Monocyte (primary cell): Measurements from ENCODE around the genes SYT16 and ESR2.

- PRO-cap, 2 experiments = peak in 1 of 2 experiments; most common plus-strand start chr14:61737100 (in 1)
Observed at GRCh38 chr14:61736616-61737319, 25.5 kb upstream of the SNAPC1 start.

GRCh38 chr14:61738007-61738658, 24.1 kb upstream of the SNAPC1 start:
- PRO-cap, 2 experiments = peak in 1 of 2 experiments; most common plus-strand start chr14:61738279 (in 1)

DNA sequence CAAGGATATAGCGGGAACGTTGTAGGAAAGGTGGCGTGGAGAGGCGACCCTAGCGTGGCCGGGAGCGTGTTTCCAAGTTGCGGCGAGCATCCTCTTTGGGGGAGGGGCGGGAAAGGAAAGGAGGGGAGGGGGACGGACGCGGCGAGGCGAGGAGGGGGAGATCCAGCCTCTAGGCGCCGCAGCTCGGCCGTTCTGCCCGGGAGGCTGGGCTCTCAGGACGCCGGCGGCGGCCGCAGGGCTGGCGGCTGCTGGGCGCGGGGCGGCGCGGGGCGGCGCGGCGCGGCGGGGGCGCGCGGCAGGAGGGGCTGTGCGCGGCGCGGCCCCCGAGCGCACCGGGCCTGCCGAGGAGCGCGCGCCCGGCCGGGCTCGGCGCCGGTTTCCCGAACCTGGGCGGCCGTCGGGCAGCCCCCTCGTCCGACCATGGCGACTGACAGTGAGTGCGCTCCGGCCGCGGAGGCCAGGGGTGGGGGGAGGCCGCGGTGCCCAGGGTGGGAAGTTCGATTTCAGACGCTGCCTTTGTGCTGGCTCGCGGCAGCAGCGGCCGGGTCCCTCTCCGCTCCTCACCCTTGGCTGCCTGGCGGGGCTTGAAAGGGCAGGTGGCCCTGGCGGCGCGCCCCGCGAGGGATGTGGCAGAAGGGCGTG, at the start of gene SYT16:
SYT16 (plus strand) TSS at position 326 of the 642 bp plus-strand sequence.
- PRO-cap, 2 experiments = no peak in any of the 2 experiments

GRCh38 chr14:63178822-63179372, 25.3 kb upstream of the RHOJ start:
- PRO-cap, 2 experiments = no peak in any of the 2 experiments

- PRO-cap, 2 experiments = no peak in any of the 2 experiments
Observed at GRCh38 chr14:63864248-63864770, 11.5 kb downstream of the SYNE2 start.

GRCh38 chr14:64069885-64070404, 217.1 kb downstream of the SYNE2 start:
- PRO-cap, 2 experiments = no peak in any of the 2 experiments

- PRO-cap, 2 experiments = no peak in any of the 2 experiments
Observed at GRCh38 chr14:64109584-64110228, 184.5 kb downstream of the ESR2 start.

DNA sequence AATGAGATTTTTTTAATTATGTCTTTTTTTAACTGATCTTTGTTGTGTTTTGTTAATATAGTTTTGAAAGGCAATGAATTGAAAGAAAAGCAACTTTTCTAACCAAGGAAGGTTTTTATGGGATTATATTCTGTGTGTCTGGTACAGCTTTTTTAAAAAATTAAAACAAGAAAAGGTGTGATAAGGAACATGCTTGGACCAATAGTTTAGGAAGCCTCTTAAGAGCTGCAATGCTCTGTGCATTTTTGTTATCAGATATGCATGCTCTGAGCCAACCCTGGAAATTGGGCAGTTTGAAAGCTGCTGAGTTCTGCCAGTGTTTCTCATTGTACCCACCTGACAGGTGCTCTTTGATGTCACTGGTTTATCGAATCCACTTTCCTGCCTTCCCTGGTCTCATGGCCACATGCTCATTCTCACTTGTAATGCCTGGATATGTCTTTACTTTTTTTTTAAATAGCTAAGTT, 90.9 kb downstream of the ESR2 start:
- PRO-cap, 2 experiments = no peak in any of the 2 experiments

- PRO-cap, 2 experiments = no peak in any of the 2 experiments
Observed at GRCh38 chr14:64234977-64235957, 58.9 kb downstream of the ESR2 start.

- PRO-cap, 2 experiments = no peak in any of the 2 experiments
Observed at GRCh38 chr14:64293994-64295060, at the start of gene ESR2. ESR2 (minus strand) TSS chr14:64294371.

DNA sequence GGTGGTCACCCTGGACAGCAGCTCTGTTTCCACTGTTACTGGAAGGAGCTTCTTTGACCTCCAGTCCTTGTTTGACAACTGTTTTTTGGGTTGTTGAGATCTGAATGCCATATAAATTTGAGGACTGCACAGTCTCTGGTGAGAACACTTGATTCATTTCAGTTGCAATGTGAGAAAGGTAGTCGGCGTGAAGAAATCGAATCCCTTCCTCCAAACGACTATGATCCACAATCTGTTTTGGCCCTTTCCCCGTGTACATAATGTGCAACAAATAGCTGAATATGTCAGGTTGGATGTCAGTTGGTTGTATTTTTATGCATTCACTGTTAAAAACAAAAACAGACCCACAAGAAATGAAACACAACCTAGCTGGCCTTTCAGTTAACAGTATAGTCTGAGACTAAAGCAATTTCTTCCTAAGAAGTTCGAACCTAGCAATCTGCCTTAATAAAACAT, 15.9 kb downstream of the ZBTB25 start:
- PRO-cap, 2 experiments = no peak in any of the 2 experiments

- PRO-cap, 2 experiments = peak in 2 of 2 experiments; most common plus-strand start chr14:64504077 (in 1); most common minus-strand start chr14:64504192 (in 1)
Observed at GRCh38 chr14:64504014-64504497, 418 bp upstream of the ZBTB25 start.

GRCh38 chr14:64507463-64508350, 3.1 kb downstream of the ZBTB1 start:
- PRO-cap, 2 experiments = peak in 2 of 2 experiments; most common plus-strand start chr14:64507624 (in 2)

DNA sequence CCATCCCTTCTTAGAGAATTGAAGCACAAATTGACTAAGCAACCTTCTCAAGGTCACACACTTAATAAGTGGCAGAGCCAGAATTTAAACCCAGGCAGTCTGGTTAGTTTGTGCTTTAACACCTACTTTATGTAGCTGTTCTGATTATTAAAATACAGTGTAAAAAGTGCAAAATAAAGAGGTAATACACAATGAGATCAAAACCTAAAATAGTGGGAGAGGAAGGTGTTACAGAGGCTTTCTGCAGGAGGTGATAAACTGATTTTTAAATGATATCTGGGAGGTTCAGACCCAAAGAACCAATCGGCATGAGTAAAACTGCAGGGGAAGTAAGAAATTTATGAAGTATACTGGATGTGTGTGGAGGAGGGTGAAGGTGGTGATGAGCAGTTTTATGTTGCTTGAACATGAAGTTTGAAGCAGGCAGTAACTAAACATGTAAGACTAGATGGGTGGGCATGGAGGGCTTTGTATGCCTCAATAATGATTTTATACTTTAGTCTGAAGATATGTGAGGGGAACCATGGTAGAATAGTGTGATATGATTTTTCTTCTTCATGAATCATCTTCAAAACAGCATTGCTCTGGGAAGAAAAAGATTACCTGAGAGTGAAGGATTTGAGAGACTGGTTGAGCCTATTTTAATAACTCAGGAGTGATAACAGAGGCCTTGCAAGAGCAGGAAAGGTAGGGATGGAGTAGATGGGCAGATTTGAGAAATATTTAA, 5.8 kb downstream of the ZBTB1 start:
- PRO-cap, 2 experiments = peak in 1 of 2 experiments; most common plus-strand start position 353 of the sequence (in 1)

GRCh38 chr14:64705348-64705814, 1.2 kb downstream of the PLEKHG3 start:
- PRO-cap, 2 experiments = peak in 2 of 2 experiments; most common plus-strand start chr14:64705693 (in 2); most common minus-strand start chr14:64705546 (in 2)

DNA sequence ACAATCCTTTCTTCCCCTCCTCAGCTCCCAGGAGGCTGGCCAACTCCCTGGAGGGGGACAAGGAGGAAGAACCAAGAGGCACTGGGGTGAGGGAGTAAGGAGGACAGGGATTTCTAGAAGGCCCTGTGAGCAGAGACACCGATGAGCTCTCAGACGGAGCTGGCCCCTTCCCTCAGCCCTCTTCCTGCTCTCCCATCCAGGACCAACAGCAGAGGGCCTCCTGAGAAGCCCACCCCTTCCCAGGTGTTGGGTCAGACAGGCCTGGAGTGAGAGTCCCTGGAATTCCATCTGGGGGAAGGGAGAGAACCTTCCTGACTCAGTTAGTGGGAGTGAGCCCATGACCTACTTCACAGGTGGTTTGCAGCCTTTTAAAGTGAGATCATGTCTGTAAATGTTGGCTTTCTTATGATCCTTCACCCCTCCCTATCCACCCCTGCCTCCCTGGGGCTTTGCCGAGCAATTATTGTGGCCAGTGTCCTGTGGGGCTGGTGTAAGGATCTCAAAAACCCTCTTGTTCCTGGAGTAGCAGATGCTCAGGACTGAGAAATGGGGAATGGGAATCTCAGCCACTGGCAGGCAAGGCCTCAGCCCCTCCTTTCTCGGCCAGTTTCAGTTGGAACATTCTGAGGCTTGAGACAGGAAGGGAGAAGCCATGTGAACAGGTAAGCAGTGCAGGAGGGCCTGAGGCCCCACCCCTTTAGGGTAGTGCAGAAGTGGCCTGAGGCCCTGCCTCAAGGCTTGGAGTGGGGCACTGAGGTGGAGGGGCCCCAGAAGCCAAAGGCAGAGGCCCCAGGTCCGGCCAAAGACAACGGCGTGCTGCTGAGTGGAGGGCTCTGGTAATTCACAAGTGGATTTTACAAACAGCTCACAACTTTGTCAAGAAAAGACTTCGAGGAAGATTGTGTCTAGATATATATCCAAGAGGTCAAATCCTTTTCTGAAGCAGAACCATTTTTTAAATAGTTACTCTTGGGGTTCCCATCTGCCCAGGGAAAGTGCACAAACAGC, 53.8 kb downstream of the PLEKHG3 start:
- PRO-cap, 2 experiments = no peak in any of the 2 experiments

DNA sequence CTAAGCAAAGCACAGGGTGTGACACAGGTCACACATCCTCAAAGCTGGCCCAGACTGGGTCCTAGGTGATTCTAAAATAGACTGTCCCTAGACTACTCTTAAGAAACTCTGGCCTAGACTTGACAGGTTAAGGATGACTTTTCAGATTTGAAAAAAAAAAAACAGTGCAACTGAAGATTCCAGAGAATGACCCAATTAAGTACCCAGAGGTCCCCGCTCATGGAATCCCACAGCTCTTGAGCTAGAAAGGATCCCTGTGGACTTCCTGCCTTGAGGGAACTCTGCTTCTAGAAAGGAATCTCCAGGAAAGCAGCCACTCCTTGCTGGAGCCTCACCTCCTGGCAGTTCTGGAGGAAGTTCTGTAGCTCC, 81.0 kb downstream of the PLEKHG3 start:
- PRO-cap, 2 experiments = no peak in any of the 2 experiments

GRCh38 chr14:64826698-64827251, 52.9 kb downstream of the SPTB start:
- PRO-cap, 2 experiments = no peak in any of the 2 experiments

DNA sequence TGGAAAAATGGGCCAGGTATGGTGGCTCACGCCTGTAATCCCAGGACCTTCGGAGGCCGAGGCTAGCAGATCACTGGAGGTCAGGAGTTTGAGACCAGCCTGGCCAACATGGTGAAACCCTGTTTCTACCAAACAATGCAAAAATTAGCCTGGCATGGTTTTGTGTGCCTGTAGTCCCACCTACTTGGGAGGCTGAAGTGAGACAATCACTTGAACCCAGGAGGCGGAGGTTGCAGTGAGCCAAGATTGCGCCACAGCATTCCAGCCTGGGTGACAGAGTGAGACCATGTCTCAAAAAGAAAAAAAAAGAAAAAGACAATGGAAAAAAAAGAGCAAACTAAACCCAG, 5.3 kb downstream of the CHURC1 start:
- PRO-cap, 2 experiments = no peak in any of the 2 experiments

DNA sequence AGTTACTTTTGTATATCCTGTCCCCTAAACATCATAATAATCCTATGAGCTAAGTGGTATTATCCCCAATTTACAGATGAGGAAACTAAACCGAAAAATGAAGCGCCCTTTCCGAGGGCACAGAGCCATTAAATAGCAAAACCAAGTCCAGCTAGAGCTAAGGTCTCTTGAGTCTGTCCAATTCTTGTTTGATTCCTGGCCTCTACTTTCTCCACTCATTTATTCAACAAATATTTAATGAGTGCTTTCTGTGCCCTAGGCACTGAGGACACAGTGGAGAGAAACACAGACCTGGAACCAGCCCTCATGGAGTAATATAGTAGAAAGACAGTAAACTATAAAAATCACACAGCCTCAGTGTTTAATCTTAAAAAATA, 593 bp downstream of the GPX2 start:
- PRO-cap, 2 experiments = no peak in any of the 2 experiments